Hematopoietic multipotent progenitor cell (in vitro differentiated cells): ENCODE measurements around a stretch of chr11.

DNA sequence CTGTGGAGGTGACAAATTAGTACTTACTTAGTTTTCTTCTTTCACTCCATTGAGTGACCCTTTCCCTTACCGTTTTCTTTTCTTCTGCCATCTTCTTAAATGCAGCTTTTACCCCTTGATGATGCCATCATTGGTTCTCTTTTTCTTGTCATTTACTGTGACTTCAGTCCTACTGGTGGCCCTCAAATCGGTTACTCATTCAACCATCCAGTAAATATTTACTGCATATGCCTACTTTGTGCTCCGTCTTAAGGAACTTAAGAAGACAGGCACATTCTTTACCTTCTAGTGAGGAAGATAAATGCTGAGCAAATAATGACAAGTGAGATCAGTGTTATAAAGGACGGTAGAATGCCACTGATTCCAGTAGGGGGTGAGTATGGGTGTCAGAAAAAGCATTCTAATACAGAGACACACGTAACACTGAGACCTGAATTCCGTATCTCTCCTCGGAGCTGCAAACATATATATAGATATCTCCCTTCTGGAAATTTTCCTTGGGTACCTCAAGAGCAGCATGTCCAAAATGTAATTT, 1.6 kb downstream of the ANKRD42 start:
- CAGE, long polyA plus RNA, result no peak

- CAGE, long polyA plus RNA, result no peak
These were observed 29.2 kb downstream of the CCDC90B start for GRCh38 chr11:83256880-83257479.

DNA sequence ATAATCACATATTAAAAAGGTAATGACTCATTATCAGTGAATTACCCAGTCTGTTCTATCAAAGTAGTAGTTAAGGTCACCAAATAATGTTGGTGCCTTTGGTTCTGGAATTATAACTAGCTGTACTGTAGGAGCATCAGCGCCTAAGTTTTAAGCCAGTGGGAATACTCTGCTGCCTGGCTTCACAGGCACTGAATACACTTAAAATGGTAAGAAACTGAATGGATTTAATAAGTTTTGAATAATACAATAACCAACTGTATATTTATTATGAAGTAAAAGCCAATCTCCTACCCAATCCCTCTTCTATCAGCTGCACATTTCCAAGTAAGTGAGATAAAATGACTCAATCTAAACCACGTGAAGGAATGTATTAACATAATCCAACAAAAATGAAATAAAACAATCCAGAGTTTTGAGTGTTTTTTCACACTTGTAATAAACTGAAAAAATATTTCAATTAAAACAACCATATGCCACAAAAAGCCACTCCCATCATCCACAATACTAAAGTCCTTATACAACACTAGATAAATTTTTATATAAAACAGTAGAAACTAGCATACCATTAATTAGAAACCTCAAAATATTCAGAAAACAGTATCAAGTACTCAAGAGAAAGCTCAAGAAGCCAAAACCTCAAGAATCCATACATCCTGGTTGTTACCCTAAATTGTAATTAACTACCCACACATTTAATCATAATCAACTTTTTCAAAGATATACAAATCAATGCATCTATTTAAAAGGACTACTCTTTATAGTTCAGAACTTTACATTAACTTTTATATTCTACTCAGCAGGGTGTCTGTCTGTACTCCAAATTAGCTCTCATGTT, 5.4 kb downstream of the CREBZF start:
- CAGE, long polyA plus RNA, result no peak

GRCh38 chr11:85680793-85681399, 5.1 kb downstream of the CCDC89 start:
- CAGE, long polyA plus RNA, result no peak

- CAGE, long polyA plus RNA, result no peak
These were observed 32.9 kb upstream of the CCDC89 start for GRCh38 chr11:85718752-85719509.

- CAGE, long polyA plus RNA, result no peak
These were observed 36.7 kb downstream of the SYTL2 start for GRCh38 chr11:85774278-85774509.

DNA sequence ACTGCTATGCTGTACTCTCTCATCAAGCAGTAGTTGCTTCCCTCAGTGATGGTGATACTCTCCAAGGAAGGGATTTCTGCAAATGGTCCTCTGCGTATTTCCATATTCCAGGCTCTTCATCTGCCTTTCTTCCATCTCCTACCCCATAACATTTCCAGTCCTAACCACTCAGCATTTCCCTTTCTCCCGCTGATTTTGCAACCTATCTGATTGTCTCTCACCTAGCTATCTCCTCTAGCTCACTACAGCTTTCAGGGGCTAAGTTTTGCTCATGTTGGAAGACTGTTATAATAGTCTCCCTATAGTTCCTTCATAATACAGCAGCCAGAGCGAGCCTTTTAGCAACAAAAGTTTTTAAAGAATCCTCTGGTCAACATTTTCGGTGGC, 95.6 kb downstream of the CCDC83 start:
- CAGE, long polyA plus RNA, result no peak

DNA sequence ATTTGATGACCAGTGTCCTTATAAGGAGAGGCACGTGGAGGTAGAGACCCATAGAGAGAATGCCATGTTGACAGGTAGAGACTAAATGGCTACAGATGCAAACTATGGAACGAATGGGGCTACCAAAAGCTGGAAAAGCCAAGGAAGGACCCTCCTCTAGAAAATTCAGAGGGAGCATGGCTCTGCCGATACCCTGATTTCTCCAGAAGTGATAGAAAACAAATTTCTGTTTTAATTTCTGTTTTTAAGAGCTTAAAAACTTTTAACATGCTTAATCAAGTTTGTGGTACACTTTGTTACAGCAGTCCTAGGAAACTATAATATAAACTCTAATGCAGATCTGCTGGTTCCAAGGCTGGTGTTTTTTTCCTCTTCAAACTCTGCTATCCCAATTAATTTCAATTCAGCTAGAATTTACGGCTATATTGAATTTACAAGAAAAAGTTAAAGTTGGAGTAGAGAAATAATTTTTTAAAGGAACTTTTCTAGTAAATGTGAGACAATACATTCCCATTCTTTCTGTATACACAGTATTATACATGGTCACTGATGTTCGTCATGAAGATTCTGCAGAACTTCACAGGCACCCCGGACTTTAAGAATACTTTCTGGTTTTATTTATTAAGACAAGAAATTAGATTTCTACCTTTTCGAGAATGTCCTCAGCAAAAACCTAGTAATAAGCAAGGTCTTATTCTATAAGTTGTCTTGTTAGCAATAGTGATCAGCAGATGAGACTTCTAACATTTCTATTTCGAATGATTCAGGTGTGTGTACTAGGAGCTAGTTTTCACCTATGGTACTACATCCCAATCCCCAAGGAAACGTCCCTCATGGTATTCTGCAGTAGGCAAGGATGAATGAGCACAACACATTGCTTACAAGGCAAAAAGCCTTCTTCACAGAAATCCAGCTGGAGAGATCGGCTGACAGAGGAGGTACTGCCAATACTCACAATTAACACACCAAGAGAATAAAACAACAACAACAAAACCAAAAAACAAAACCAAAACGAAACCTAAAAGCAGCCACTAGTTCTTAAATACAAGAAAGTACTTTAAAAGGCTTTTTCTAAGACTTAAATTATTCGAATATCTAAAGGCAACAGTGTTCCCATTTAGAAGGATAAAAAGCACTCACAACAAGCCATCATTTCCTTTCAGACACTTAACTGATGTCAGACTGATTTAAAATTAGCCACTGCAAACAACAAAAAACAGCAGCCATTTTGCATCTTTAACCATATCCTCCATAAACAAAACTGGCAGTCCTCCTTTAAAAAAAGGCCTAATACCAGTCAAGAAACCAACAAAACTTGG, 101.7 kb downstream of the PICALM start:
- CAGE, long polyA plus RNA, result no peak

DNA sequence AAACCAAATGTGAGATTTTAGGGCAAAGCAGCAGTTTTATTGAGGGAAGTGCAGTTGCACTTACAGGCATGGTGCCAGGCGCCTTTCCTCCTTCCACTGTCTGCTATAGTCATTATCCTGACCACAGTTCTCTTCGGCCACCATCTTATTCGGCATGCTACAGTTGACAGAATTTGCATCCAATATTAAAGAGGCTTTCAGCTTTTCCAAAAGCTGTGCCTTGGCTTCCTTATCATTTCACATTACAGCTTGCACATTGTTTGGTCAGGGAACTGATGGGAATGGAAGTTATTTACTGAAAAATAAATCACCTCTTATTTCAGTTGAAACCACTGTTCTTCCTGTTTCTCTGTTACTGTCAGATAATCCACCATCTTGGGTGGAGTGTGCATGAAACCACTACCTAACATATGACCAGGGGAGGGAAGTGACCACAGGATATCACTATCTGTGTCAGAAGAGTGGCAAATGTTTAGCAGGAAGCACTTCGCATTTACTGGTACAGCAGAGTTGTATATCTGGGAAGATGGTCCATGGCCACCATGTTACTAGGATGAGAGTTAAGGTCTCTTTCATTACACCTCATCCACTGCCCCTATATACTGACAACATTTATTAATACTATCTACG, 74.6 kb upstream of the PICALM start:
- CAGE, long polyA plus RNA, result no peak

DNA sequence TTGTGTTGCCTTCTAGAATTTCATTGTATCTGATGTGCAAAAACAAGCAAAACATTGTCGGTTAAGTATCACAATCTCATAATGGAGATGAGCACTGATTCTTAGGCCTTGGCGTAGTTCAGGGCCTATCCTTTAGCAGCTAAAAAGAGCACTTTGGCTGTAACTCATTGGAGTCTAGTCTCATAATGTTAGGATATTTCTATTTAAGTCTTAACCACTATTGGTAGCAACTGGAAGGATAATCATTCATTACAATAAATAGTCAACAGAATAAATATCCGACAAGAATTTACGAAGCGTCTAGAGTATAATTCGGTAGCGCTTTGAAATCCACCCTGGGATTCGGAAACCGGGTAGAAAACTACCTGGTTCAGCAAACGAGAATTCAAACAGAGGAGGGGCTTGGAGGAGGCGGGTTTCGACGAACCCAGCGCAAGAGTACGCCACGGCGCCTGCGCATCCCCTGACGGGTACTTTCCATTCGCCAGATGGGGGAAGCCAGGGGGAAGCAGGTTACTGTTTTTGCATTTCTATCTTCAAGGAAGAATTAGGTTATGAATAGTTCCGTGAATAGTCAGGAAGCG, 396 bp upstream of the EED start:
- CAGE, long polyA plus RNA, result no peak

DNA sequence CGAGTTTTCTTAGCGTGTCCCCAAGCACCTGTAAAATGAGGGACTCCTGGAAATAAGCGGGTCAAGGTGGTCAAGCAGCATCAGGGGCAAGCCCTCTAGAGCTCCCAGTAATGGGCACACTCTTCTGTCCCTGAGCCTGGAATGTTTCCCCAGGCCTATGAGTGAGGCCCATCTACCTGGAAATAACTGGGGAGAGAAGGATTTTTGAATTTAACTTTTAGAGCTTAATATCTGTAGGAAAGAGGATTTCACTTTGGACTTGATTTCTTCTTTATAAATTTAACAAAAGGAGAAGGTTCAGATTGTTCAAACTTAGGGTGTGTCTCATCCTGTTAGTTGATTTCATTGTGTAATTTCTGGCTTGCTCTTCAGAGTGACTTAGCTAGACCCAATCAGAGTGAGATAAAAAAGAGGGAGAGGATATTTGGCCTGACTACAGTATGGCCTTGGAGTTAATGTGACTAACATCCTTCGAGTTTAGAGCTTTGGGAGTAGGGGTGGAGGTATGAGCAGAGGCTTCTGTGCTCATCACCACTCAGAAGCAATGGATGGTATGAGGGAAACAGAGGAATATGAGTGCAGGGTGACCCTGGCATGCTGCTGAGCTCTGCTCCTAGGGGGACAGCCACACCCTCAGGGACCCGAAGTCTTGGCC, 183.4 kb downstream of the CCDC81 start:
- CAGE, long polyA plus RNA, result no peak

- CAGE, long polyA plus RNA, result no peak
These were observed 192.6 kb downstream of the CCDC81 start for GRCh38 chr11:86567323-86567732.

- CAGE, long polyA plus RNA, result no peak
These were observed 197.1 kb downstream of the CCDC81 start for GRCh38 chr11:86571757-86572125.

DNA sequence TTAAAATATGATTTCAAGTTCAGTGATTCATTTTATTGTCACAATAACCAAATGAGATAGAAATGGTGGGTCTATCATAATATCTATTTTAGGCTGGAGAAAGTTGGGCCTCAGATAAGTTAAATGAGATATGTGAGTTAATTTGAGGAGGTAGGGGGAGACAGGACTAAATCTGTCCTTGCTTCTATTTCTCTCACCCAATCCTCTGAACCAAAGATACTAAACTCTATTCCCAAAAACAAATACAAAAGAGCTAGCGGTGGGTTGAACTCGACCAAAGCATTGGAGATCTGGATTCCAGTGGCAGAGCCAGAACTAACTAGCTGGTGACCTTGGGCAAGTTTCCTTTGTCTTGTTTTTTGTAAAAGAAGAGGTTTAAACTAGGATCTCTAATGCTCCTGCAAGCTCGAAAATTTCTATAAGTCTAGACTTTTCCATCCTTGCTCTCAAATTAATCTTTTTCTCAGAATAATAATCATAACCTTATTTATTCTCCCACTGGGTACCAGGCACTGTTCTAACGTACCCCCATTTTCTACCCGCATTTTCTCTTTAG, 129.5 kb upstream of the PRSS23 start:
- CAGE, long polyA plus RNA, result no peak

DNA sequence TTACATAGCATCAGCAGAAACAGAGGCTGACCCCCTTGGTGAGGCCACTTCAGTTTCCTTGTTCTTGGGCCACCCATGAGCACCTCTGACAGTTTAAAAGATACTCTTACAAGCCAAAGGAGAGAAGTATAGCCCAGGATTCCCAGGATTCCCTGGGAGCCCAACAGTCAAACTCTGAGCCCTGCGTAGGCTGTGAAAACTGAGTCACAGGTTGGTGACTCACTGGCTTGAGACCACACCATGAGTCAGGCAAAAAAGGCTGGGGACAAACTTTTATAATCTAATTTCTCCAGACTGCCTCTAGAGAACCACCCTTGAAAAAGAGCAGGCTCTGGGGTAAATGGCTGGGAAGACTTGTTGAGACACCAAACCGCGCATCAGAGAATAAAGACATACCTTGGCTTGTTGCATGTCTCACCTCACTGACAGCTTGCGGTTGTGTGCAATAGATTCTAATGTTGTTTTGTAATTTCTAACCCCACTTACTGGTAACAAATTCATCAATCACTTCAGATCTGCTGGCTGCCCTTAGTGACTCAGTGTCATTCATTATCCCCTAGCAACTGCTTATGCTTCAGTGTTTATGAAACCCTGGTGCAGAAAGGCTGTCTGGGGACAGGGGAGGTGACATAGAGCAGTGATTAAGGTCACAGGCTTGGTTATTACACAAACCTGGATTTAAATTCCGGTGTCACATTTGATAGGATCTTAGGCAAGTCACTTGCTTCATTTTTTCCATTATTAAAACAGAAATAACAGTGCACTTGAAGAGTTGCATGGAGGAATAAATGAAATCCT, 56.8 kb upstream of the PRSS23 start:
- CAGE, long polyA plus RNA, result no peak

- CAGE, long polyA plus RNA, result no peak
These were observed 1.3 kb downstream of the PRSS23 start for GRCh38 chr11:86801370-86802223.

DNA sequence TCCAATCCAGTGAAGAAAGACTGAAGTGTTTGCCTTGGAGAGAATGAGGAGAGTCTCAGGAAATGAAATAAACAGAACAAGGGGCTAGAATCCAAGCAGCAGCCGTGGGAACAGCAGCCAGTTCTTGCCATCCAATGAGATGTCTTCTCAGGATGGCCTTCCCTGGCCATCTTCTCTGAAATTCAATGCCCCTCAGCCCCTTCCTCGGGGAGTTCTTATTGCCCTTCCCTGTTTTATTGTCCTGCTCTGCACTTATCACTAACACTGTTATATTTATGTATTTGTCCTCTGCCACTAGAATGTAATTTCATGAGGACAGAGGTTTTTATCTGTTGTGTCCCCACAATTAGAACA, 14.7 kb downstream of the PRSS23 start:
- CAGE, long polyA plus RNA, result no peak

DNA sequence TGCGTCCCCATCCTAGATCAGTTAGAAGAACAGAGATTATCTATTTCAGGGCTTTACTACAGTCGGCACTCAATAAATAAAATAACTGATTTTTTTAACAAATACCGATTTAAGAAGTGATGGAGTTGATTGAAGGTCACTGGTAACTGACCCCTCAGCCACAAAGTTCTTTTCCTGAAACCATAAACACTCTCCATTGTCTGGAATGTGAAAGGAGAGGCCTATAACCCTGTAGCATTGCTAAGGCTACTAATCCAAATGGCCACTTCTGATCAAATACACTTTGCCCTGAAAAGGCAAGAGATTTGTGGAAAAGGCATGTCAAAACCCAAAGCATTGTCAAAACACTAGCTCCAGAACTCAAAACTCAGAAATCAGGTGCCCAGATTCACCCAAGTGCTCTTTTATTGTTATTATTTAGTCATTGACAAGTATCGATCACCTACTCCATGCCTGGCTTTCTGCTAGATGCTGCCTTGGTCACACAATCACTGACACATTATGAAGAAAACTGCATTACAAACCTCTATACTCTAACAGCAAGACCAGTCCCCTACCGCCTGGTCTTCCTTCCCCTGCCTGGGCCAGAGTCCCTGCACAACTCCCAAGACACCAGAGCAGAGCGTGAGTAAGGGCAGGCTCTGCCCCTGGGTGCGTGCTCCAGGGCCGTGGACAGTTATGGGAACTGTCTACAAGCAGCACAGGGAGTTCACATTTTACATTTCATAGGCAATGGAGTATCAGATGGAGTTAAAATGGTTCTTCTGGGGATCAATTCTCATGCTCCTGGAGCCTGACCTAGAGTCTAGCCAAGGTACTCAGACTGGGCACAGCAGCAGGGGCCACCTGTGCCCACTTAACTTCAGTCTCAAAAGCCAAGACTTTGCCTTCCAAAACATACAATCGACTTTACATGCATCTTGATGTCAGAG, 6.6 kb downstream of the FZD4 start:
- CAGE, long polyA plus RNA, result no peak

GRCh38 chr11:88300995-88301764, 36.4 kb downstream of the CTSC start:
- CAGE, long polyA plus RNA, result no peak

GRCh38 chr11:88301765-88302117, 35.8 kb downstream of the CTSC start:
- CAGE, long polyA plus RNA, result no peak